GM12878 (cell line): ENCODE measurements around a stretch of chr20.

DNA sequence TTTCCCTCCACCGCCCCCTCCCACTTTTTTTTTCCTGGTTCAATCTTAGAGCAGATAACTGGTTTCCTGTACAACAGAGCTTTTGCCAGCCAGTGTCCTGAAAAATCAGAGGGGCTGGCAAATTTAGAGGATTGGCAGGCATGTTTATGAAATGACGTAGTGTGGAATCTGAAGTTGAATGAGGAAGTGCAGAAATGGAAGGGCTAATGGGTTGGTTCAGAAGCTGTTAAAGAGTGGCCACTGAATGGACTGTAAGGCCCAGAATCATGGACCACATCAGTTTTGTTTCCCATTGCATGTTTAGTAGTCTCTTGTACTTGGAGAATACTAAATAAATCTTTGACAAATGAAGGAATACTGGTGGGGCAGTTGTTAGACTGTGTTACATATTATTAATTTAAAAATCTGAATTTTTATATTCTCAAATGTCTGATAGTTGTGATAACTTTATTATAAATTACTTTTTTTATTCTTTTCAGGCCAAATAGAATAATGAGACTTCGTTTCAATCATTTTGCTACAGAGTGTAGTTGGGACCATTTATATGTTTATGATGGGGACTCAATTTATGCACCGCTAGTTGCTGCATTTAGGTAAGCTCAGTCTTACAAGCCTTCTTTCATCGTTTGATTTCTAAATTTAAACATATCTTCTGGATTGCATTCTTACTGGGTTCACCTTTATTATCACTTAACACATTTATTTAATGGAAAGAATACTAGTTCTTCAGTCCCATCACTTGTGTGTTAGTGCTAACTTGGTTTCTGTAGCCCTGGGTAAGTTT lies 69.1 kb downstream of the ATRN start:
- RAMPAGE, long total RNA = no peak
- RRBS, 2 experiments = no CpG with 5 or more reads among the region's 5 CpGs
CAGE:
- cytosol, long polyA minus RNA = no peak
- cytosol, long polyA plus RNA = no peak
- long polyA plus RNA = no peak
- nucleolus, long total RNA = no peak
- nucleus, long polyA plus RNA = no peak
- nucleus, long total RNA = no peak

DNA sequence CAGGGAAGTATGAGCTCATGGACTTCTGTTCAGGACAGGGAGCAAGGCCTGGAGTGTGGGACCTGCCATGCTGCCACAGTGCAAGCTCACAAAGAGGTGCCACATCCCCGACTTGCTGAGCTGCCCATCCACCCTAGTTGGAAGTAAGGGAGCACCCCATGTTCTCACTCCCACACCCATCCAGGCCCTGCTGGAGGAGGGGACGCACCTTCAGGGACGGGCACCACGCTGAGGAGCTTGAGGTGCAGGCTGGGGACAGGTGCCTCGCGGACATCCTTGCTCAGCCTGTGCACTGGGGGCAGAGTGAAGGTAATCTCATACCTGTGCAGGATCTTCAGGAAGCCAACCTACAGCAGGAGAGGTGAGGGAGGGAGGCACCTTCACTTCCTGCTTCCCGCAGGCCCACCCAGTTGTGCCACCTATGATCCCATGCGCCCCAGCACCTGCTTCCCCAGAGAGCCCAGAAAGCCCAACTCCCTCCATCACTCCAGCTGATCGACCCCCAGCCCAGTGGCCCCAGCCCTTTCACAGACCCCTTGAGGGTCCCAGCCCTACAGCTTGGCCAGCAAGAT lies 12.2 kb downstream of the ADISSP start:
- RAMPAGE, long total RNA = no peak
- RRBS, 2 experiments = no CpG with 5 or more reads among the region's 9 CpGs
CAGE:
- cytosol, long polyA minus RNA = no peak
- cytosol, long polyA plus RNA = no peak
- long polyA plus RNA = no peak
- nucleolus, long total RNA = no peak
- nucleus, long polyA plus RNA = no peak
- nucleus, long total RNA = no peak

DNA sequence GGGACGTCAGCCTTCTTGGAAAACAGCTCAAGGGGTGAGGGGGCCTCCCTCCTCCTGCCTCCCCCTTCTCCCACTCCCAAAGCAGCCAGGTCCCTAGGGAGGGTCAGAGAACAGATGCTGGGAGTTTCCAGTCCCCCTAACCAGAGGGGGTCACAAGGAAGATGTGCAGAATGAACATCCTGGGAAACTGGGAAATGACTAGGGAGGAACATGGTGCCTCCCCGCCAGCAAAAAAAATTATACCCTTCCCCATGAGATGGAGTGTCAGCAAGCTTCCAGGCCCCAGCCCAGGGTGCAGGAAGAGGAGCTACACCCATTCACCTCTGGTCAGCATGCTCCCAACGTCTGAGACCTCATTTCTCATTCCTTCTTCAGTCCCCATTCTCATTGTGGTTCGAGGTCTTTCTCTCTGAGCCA lies 1.9 kb downstream of the ADISSP start:
- RAMPAGE, long total RNA = no peak
- RRBS, 2 experiments = no CpG with 5 or more reads among the region's 4 CpGs
CAGE:
- cytosol, long polyA minus RNA = no peak
- cytosol, long polyA plus RNA = no peak
- long polyA plus RNA = no peak
- nucleolus, long total RNA = no peak
- nucleus, long polyA plus RNA = no peak
- nucleus, long total RNA = no peak

DNA sequence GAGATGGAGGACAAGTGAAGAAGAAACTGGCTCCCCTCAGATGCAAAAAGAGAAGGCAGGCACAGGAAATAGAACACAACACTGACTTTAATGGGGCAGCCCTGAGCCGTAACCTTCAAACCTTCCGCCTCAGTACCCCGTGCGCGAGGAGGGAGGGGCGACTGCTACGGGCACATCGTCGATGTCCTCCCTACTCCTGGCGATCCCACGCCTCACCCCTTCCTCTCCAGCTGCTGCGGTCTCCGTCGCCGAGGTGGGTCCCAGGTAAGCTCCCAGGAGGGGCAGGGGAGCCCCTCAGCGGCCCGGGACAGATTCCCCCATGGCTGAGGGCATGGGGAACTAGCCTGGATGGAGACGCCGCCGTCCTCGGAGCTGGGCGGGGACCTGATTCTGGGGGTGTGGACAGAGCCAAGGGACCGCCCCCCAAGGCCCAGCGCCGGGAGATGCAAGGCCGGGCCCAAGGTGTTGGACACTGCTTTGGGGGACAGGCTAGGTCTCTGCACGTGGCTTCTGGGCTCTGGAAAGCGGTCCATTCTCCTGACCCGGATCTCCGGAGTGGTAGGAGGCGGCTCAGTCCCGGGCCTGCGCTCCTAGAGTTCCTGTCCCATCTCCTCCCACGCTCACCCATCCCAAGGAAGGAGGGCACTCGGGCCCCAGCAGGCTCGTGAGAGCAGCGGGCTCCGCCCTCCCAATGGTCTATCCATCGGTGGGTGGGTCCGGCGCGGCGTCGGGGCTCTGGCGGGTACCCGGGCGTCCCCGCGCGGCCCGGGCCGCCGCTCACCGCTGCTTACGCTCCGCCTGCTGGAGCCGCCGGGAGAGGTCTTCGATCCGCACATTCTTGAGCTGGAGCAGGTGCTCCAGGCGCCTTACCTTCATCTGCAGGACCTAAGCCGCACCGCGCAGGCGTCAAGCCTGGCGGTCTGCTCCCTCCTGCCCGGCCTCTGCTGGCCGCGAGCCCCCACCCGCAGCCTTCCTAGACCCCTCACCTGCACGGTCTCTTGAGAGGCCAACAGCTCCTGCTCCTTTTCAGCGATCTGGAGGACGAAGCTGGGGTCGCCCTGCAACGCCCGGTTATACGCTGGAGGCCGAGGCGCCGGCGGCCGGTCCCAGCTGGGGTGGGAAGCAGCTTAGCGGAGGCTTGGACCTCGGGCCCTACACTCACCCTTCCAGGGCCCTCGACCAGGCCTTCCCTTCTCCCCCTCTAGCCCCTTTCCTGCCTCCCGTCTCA lies 3.4 kb downstream of the SPEF1 start:
- RAMPAGE, long total RNA = no peak
- RRBS, 2 experiments = 2 to 3% methylated on average over 11 to 14 of the region's 86 CpGs
CAGE:
- cytosol, long polyA minus RNA = no peak
- cytosol, long polyA plus RNA = no peak
- long polyA plus RNA = no peak
- nucleolus, long total RNA = no peak
- nucleus, long polyA plus RNA = no peak
- nucleus, long total RNA = no peak

DNA sequence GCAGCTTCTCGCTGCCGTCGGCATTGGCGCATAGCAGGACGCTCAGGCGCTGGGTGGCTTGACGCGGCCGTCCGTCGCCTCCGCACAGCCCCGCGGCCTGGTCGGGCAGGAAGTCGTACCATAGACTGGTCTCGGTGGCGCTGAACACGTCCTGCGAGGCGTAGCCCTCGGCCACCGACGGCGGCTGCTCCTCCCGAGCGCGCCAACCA lies 870 bp downstream of the CENPB start:
- RAMPAGE, long total RNA = no peak
- RRBS, 2 experiments = no CpG with 5 or more reads among the region's 28 CpGs
CAGE:
- cytosol, long polyA minus RNA = no peak
- cytosol, long polyA plus RNA = no peak
- long polyA plus RNA = no peak
- nucleolus, long total RNA = no peak
- nucleus, long polyA plus RNA = no peak
- nucleus, long total RNA = no peak

GRCh38 chr20:3821184-3821592 lies 841 bp downstream of the AP5S1 start:
- RAMPAGE, long total RNA = no peak
- RRBS, 2 experiments = no CpG with 5 or more reads among the region's 10 CpGs
CAGE:
- cytosol, long polyA minus RNA = no peak
- cytosol, long polyA plus RNA = no peak
- long polyA plus RNA = no peak
- nucleolus, long total RNA = no peak
- nucleus, long polyA plus RNA = no peak
- nucleus, long total RNA = no peak

DNA sequence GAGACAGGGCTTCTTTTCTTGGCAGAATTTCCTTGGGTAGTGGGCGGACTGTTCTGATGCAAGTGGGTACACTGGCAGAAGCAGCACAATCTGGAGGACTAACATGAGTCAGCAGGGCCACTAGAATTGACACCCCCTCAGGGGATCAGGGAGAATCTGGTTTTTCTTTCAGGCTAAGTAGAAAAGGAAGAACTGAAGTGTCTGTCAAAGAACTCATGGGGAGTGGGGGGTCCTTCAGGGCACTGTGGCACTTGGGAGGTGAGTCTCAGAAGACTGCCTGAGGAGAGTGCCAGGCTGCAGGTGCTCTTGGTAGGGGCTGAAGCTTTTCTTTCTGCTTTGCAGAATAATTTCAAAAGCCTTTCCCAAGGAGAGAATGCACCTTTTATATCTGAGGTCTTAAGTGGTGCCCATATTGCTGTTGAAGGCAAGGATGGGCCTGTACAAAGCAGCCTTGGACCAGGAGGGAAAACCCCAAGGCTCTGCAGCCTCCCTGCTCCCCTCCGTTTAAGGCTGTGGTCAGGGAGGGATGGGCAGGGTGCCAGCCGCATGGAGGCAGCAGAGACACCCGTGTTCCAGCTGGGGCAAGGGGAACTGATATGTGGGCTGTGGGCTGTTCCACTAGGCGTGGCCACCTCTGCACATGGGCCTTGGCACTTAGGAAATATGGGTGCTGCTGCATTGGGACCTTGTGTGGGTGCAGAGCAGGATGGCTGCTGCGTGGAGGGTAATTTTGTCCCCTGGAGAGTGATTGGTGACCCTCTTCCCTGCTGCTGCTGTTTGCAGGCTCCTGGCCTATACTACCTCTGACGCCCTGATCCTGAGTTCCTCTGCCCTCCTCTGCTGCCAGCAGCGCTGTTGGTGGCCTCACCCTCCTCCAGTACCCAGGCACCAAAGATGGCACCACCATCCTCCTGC lies 35.0 kb downstream of the PANK2 start:
- RAMPAGE, long total RNA = no peak
- RRBS, 2 experiments = no CpG with 5 or more reads among the region's 8 CpGs
CAGE:
- cytosol, long polyA minus RNA = no peak
- cytosol, long polyA plus RNA = no peak
- long polyA plus RNA = no peak
- nucleolus, long total RNA = no peak
- nucleus, long polyA plus RNA = no peak
- nucleus, long total RNA = no peak

GRCh38 chr20:3930510-3931602 lies 41.7 kb downstream of the PANK2 start:
- RAMPAGE, long total RNA = no peak
- RRBS, 2 experiments = no CpG with 5 or more reads among the region's 12 CpGs
CAGE:
- cytosol, long polyA minus RNA = no peak
- cytosol, long polyA plus RNA = no peak
- long polyA plus RNA = no peak
- nucleolus, long total RNA = no peak
- nucleus, long polyA plus RNA = no peak
- nucleus, long total RNA = no peak

DNA sequence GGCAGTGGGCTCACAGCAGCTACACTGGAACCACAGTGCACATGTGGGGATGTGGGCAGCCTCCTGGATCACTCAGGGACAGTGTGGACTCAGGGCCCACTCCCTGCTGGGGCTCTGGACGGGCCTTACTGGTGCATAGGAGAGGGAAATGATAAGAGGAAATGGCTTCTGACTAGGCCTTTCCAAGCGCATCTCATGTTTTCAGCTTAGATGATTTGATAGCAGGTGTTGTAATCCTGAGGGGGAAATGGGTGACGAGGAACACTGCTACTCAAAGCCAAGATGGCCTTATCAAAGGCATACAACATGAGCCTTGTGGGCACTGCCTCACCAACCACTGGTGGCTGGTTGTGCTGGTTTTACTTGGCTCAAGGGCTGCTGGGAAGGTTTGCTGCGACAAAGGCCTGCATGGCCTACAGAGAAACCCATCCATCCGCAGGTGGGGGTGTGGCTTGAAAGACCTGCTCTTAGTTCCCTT lies 44.1 kb downstream of the PANK2 start:
- RAMPAGE, long total RNA = no peak
- RRBS, 2 experiments = no CpG with 5 or more reads among the region's 5 CpGs
CAGE:
- cytosol, long polyA minus RNA = no peak
- cytosol, long polyA plus RNA = no peak
- long polyA plus RNA = no peak
- nucleolus, long total RNA = no peak
- nucleus, long polyA plus RNA = no peak
- nucleus, long total RNA = no peak

DNA sequence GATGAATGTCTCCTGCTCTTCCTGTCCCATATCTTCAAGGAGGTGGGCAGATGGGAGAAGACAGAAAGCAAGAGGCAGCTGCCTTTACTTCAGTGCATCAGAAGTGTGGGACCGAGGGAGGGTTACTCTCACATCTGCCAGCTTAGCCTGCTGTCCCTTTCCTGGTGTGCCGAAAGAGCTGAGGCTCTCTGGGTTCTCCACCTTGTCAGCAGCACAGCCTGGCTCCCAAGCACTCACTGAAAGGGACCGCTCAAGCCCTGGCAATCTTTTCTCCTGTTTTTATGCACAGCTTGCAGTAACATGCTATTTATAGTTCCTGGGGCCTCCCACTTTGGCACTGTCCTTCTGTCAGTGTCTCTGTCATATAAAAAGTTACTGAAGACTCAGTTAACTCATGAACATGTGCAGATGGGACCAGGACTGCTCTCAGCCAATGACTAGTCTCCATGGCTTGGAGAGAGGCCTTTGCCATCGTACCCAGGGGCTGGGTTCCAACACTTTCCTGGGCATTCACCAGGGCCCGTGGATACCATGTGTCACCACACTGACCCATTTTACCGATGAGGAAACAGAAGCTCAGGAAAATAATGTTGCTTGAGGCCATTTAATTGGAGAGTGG lies 46.2 kb downstream of the PANK2 start:
- RAMPAGE, long total RNA = no peak
- RRBS, 2 experiments = no CpG with 5 or more reads among the region's 6 CpGs
CAGE:
- cytosol, long polyA minus RNA = no peak
- cytosol, long polyA plus RNA = no peak
- long polyA plus RNA = no peak
- nucleolus, long total RNA = no peak
- nucleus, long polyA plus RNA = no peak
- nucleus, long total RNA = no peak

DNA sequence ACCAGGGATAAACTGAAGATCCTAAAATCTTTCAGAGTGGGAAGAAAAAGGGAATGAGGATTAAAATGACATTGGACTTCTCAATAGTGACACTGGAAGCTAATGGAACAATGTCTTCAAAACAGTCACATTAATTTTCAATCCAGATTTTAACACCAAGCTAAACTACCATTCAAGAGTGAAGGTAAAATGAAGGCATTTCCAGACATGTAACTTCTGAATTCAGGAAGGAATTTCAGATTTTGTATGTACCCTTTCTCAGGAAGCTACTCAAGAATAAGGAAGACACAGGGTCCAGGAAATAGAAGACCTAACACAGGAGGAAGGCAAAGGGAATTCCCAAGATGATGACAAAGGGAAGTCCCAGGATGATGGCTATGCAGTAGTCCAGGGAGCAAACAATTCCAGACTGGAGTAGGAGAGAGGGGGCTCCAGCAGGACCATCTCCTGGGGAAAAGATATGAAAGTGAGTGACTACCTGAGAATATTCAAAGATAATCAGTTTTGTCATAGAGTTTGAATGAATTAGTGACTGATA lies 4.2 kb downstream of the RNF24 start:
- RAMPAGE, long total RNA = no peak
CAGE:
- cytosol, long polyA minus RNA = no peak
- cytosol, long polyA plus RNA = no peak
- long polyA plus RNA = no peak
- nucleolus, long total RNA = no peak
- nucleus, long polyA plus RNA = no peak
- nucleus, long total RNA = no peak

- RAMPAGE, long total RNA = no peak
- RRBS, 2 experiments = no CpG with 5 or more reads among the region's 8 CpGs
CAGE:
- cytosol, long polyA minus RNA = no peak
- cytosol, long polyA plus RNA = no peak
- long polyA plus RNA = no peak
- nucleolus, long total RNA = no peak
- nucleus, long polyA plus RNA = no peak
- nucleus, long total RNA = no peak
These were observed 22.7 kb upstream of the RNF24 start for GRCh38 chr20:4037945-4038609.

GRCh38 chr20:4064130-4065114 lies 49.1 kb upstream of the RNF24 start:
- RAMPAGE, long total RNA = no peak
- RRBS, 2 experiments = no CpG with 5 or more reads among the region's 15 CpGs
CAGE:
- cytosol, long polyA minus RNA = no peak
- cytosol, long polyA plus RNA = no peak
- long polyA plus RNA = no peak
- nucleolus, long total RNA = no peak
- nucleus, long polyA plus RNA = no peak
- nucleus, long total RNA = no peak

DNA sequence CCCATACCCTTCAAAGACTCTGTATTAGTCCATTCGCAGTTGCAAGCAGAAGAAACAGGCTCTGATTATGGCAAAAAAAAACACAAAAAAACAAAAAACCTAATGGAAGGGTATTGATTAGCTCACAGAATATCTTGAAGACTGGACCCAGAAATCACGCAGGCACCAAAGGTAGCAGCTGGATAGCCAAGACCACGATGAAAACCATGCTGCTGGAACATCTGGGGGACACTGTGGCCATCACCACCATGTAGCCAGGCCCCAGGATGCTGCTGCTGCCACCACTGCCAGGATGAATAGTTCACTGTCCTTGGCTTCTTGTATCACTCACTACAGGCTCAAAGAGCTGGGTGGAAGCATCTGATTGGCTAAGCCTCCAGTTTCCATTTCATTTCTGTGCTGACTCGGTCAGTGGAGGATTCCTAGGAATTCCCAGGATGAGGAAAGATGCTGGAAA lies 58.0 kb upstream of the SMOX start:
- RAMPAGE, long total RNA = no peak
- RRBS, 2 experiments = no CpG with 5 or more reads among the region's 4 CpGs
CAGE:
- cytosol, long polyA minus RNA = no peak
- cytosol, long polyA plus RNA = no peak
- long polyA plus RNA = no peak
- nucleolus, long total RNA = no peak
- nucleus, long polyA plus RNA = no peak
- nucleus, long total RNA = no peak

GRCh38 chr20:4160548-4161502 lies 12.2 kb downstream of the SMOX start:
- RAMPAGE, long total RNA = no peak
- RRBS, 2 experiments = 4% methylated on average over 5 of the region's 19 CpGs
CAGE:
- cytosol, long polyA minus RNA = no peak
- cytosol, long polyA plus RNA = no peak
- long polyA plus RNA = no peak
- nucleolus, long total RNA = no peak
- nucleus, long polyA plus RNA = no peak
- nucleus, long total RNA = no peak

GRCh38 chr20:4161712-4162616 lies 13.3 kb downstream of the SMOX start:
- RAMPAGE, long total RNA = no peak
- RRBS, 2 experiments = 42% methylated on average over 3 of the region's 30 CpGs; no CpG with 5 or more reads in 1 of the 2 experiments
CAGE:
- cytosol, long polyA minus RNA = no peak
- cytosol, long polyA plus RNA = no peak
- long polyA plus RNA = no peak
- nucleolus, long total RNA = no peak
- nucleus, long polyA plus RNA = no peak
- nucleus, long total RNA = no peak

- RAMPAGE, long total RNA = no peak
- RRBS, 2 experiments = no CpG with 5 or more reads among the region's 1 CpG
CAGE:
- cytosol, long polyA minus RNA = no peak
- cytosol, long polyA plus RNA = no peak
- long polyA plus RNA = no peak
- nucleolus, long total RNA = no peak
- nucleus, long polyA plus RNA = no peak
- nucleus, long total RNA = no peak
These were observed 153.5 kb upstream of the PRNP start for GRCh38 chr20:4532756-4533111.

DNA sequence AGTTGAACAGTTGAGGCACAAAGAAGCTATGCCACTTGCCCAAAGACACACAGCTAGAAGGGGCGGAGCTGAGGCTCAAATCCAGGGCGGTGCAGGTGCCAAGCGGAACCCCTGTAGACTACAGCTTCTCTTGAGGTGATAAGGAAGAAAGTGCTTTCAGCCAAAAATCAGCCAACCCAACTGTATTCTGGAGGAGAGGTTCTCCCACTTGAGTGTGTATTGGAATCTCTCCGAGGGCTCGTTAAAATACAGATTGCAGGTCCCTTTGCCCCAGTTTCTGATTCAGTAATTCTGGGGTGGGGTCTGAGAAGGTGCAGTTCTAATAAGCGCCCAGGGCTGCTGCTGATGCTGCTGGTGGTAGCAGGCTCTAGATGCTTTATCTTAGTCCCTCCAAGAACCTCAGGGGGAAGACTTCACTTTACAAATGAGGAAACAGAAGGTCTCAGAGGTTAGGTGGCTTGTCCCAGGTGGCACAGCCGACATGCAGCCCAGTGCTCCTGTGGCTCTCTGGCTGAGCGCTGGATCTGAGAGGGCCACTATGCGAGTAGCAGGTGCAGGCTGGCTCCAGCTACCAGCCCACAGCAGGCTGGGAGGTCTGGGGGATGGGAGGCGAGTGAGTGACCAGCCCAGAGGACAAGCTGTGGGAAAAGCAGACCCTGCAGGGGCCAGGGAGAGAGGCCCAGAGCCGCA lies 10.9 kb downstream of the RASSF2 start:
- RAMPAGE, long total RNA = no peak
- RRBS, 2 experiments = no CpG with 5 or more reads among the region's 11 CpGs
CAGE:
- cytosol, long polyA minus RNA = no peak
- cytosol, long polyA plus RNA = no peak
- long polyA plus RNA = no peak
- nucleolus, long total RNA = no peak
- nucleus, long polyA plus RNA = no peak
- nucleus, long total RNA = no peak

GRCh38 chr20:4901738-4902545 lies 78.5 kb upstream of the RASSF2 start:
- RAMPAGE, long total RNA = no peak
- RRBS, 2 experiments = no CpG with 5 or more reads among the region's 3 CpGs
CAGE:
- cytosol, long polyA minus RNA = no peak
- cytosol, long polyA plus RNA = no peak
- long polyA plus RNA = no peak
- nucleolus, long total RNA = no peak
- nucleus, long polyA plus RNA = no peak
- nucleus, long total RNA = no peak

DNA sequence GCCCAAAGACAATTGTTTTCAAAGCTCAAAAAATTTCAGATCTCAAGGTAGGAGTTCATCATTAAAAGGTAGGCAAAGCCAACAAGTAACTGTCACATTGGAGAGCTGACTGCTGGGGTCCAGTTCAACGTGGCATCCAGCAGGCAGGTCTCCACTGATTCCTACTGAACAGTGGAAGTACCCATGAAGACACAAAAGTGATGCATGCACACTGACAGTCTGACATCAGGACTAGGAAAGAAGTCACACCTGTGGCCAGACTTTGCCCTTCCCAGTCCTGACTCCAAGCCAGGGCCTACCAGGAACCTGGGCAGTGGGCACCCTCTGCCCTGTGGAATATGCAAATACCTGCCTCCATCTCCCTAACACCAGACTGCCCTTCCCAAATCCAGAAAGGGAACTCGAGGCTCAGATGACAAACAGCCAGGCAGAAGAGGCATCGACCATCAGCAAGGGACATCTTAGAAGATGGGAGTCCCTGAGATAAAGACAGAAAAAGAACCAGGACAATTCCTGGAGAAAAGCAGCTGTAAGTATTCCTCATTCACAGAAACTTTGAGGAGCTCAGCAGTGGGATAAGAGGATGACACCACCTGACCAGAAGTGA lies 50.9 kb downstream of the SLC23A2 start:
- RAMPAGE, long total RNA = no peak
- RRBS, 2 experiments = no CpG with 5 or more reads among the region's 3 CpGs
CAGE:
- cytosol, long polyA minus RNA = no peak
- cytosol, long polyA plus RNA = no peak
- long polyA plus RNA = no peak
- nucleolus, long total RNA = no peak
- nucleus, long polyA plus RNA = no peak
- nucleus, long total RNA = no peak